BE2C (cell line): Measurements from ENCODE around the genes TMEM134 and PITPNM1.

GRCh38 chr11:67441575-67441826 lies 1.8 kb downstream of the CORO1B start:
- RRBS = no CpG with 5 or more reads among the region's 10 CpGs

DNA sequence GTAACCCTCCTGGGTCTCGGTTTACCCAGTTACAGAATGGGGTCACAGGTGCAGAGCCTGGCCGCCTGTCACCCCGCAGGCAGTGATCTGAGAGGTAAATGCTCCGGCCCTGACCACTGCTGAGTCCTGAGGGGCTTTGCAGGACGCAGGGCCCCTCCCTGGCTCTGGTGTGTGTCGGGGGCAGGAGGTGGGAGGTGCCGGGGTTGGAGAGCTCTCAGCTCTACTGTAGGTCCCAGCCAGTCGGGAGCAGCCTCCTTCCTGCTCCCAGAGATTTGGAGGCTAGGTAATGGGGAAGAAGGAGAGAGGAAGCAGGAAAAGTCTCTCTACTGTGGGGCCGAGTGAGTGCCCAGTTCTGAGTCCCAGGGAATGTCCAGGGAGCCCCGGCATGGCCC lies 543 bp downstream of the CORO1B start:
- RRBS = 48% methylated on average over 4 of the region's 10 CpGs

- RRBS = 3% methylated on average over 18 of the region's 83 CpGs
These were observed at the start of gene TMEM134 for GRCh38 chr11:67468708-67469625. Gene TMEM134 (minus strand): TSS chr11:67469251.

- RRBS = no CpG with 5 or more reads among the region's 14 CpGs
These were observed 2.0 kb downstream of the AIP start for GRCh38 chr11:67484686-67485428.

DNA sequence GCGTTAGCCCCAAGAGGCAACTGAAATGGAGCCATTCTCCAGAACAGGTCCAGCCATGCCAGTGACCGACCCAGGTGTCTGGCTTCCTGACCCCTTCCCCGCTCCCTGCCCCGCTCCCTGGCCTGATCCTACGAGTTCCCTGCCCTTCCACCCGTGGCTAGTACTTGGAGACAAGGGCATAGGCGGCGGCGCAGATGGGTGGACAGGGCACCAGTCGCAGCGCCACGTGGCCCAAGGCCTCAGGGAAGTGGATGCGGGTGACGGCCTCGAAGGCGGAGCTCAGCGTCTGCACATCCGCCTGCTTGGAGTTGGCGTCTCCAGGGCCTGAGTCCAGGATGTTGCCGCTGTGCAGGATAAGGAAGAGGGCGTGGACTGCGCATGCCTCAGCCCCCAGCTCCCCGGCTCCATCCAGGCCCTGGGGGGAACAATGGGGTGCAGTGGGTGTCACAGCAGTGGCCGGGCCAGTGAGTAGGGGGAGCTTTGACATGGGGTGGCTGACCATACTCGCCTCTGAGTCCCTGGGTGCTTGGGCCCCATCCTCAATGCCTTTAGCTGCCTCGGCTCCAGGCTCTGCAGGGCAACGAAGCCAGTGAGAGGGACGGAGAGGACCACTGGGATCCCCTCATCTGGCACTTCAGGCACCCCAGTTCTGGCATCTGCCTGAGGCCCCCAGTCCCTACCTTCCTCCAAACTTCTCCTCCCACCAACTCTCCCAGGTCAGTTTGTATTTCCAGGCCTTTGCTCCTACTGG lies 6.6 kb downstream of the PITPNM1 start:
- RRBS = 69% methylated on average over 2 of the region's 28 CpGs

GRCh38 chr11:67500602-67500826 lies 4.6 kb downstream of the PITPNM1 start:
- RRBS = no CpG with 5 or more reads among the region's 1 CpG

DNA sequence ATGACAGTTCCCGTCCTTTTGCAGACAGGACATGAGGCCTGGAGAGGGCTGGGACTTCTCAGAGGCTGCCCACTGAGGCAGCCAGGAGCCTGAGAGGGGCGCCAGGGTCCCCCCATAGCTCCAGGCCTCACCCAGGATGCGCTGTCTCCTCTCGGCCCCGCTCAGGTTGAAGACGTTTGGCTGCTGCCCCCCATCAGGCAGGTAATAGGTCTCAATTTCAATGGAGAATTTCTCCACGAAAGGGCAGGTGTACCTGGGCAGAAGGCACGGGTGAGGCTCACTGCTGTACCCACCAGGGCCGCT lies 3.1 kb downstream of the PITPNM1 start:
- RRBS = no CpG with 5 or more reads among the region's 9 CpGs

DNA sequence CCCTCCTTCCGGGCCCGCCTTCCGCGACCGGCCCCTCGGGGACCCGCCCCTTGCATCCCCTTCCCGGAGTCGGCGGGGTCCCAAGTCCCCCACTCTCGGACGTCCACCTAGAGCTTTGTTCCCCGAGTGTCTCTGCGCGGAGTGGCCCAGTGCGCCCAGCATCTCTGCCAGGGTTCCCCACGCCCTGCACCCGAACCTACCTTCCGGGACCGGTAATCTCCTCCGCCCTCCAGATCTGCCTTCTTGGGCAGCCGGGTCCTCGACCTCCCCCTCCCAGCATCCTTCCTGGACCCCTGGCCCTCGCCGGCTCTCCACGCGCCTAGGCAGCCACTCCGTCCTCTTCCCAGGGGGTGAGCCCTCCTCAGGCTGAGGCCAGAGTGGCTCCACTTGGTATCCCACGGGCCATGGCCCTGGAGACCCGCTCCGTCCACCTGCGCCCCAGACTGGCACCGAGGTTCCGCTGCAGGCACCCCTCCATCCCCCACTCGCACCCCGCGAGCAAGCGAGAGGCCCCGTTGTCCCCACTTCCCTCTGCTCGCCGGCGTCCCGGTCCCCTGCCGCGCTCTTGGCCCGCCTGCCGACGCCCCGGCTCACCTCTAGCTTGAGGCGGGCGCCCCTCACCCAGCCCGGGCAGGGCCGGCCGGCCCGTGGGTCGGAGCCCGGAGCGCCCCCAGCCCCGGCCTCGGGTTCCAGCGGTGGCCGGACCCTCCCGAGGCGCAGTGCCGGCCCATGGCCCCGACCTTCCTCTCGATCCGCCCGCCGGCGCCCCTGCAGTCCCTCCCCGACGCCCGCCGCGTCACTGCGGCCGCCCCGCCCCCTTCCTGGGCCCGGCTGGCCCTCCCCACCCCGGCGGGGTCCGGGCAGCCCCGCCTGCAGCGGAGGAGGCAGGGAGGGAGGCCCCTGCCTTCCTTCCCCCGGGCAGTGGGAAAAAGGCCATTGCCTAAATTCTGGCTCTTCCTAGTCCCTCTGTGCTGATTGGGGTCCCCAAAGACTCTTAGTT lies at the start of gene PITPNM1:
Gene PITPNM1, minus strand, starts transcription at position 770 of the 1,000 bp plus-strand sequence.
- RRBS = 2% methylated on average over 35 of the region's 86 CpGs

GRCh38 chr11:67508307-67508912 lies 448 bp upstream of the CDK2AP2 start:
- RRBS = under 1% methylated on average over 23 of the region's 68 CpGs

GRCh38 chr11:67627707-67628148 lies 2.0 kb downstream of the NUDT8 start:
- RRBS = 52% methylated on average over 3 of the region's 6 CpGs

DNA sequence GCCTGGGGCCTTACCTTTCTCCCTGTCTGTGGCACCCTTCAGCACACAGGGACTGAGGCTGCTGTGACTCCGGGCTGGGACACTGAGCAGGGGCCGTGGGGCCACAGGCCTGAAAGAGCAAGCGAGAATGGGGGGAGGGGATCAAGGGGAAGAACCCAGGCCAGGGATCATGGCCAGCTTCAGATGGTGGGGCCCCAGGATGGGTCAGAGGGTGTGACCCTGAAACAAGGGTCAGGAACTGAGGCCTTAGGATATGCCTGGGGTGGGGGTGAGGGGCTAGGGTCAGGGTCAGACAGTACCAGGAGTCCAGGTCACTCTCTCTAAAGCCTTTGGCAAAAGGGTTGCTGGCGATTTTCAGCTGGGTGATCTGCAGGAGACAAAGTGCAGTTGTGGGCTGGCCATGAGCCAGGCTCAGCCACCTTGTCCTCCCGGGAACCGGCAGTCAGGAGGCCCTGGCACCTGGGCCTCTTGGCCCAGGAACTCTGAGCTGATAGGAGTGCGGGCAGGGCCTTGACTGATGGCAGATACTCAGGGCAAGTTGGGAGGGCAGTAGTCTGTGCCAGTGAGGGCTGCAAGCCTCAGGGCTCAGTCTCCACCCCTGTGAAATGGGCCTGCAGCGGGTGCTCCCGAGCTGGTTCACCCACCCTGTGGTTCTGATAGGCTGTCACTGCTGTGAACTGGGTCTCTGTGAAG lies 2.7 kb upstream of the NUDT8 start:
- RRBS = no CpG with 5 or more reads among the region's 9 CpGs

GRCh38 chr11:67993465-67993960 lies 10.4 kb downstream of the UNC93B1 start:
- RRBS = no CpG with 5 or more reads among the region's 8 CpGs

GRCh38 chr11:67997374-67998057 lies 6.4 kb downstream of the UNC93B1 start:
- RRBS = no CpG with 5 or more reads among the region's 33 CpGs

GRCh38 chr11:68141662-68142457 lies 20.7 kb upstream of the CHKA start:
- RRBS = 80% methylated on average over 3 of the region's 18 CpGs

DNA sequence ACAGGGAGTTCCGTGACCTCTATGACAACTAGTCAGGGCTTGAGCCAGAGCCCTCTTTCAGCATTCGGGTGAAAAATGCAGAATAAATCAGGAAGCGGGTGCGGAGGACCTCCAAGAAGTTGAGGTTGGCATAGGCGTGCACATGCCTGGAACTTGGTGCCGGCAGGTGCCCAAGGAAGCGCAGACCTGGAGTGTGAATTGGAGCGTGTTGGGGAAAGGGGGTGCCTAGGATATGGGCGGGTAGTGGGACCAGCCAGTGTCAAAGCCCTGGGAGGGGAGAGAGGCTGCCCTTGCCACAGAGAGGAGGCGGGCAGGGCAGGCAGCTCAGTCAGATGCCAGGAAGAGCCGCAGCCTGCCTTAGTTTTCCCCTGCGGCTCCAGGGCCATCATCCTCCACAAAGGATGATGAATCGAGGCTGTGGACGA lies 1.6 kb upstream of the KMT5B start:
- RRBS = no CpG with 5 or more reads among the region's 14 CpGs

- RRBS = no CpG with 5 or more reads among the region's 13 CpGs
These were observed 12.0 kb downstream of the C11orf24 start for GRCh38 chr11:68259608-68260430.

DNA sequence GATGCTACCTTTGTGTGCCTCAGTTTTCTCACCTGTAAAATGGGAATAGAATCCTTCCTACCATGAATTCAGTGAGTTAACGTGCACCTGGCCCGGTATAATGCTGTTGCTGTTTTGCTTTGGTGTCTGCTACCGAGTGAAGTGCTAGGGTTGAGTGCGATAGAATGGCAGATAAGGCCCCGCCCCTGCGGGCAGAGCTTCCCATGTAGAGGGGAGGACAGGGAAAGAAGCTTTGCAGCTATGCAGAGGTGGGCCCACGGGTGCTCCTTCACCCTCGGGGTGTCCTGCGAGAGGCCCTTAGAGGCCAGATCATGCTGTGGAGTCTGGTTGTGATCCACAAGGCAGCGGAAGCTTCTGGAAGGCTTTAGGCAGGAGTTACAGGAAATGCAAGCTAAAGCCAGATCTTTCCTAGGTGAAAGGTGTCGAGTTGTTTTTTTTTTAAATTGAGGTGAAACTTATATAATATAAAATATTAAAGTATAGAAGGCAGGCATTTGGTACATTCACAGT lies 3.2 kb downstream of the LRP5 start:
- RRBS = no CpG with 5 or more reads among the region's 11 CpGs

DNA sequence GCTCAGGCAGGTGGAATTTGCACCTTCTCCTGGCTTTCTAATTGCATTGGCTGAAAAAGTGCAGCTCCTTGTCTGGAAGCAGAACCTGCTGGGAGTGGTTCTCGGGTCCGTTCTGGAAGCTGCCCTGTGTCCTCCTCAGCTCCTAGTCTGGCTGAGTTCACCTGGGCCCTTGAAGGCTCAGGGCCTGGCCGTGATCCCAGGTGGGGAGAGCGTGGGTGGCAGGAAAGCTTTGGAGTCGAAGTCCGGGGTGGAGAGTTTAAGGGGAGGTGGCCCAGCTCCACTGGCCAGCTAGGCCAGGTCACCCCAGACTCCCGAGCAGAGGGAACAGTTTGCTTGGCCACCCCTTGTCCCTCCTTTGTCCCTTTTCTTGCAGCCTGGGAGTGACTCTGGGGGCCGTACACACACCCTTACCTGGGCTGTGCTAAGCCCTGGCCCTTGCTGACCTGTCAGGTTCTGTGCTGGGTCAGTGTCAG lies 37.1 kb downstream of the LRP5 start:
- RRBS = no CpG with 5 or more reads among the region's 8 CpGs

- RRBS = no CpG with 5 or more reads among the region's 33 CpGs
These were observed 53.0 kb downstream of the LRP5 start for GRCh38 chr11:68365195-68365921.

DNA sequence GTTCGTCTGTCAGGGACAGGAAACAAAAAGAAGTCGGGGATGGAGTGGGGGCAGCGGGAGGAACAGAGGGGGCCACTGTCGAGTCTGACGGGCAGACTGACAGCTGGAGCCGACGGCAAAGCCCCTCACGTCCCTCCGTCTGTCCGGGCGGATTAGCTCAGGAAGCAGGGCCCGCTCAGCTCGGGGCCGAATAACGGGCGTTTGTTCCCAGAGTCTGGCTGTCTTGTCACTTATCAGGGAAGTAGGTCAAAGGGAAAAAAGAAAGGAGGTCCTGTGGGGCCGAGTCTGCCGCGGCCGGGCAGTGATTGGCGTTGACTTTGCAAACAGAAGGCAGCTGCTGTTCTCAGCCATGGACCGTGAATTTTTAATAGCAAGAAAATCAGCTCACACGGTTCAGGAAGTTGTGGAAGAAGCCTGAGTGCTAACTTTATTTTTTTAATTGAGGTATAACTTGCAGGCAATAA lies 61.7 kb downstream of the LRP5 start:
- RRBS = no CpG with 5 or more reads among the region's 23 CpGs